NALM6 (cell line): ENCODE measurements around the genes SLC1A3 and FYB1.

DNA sequence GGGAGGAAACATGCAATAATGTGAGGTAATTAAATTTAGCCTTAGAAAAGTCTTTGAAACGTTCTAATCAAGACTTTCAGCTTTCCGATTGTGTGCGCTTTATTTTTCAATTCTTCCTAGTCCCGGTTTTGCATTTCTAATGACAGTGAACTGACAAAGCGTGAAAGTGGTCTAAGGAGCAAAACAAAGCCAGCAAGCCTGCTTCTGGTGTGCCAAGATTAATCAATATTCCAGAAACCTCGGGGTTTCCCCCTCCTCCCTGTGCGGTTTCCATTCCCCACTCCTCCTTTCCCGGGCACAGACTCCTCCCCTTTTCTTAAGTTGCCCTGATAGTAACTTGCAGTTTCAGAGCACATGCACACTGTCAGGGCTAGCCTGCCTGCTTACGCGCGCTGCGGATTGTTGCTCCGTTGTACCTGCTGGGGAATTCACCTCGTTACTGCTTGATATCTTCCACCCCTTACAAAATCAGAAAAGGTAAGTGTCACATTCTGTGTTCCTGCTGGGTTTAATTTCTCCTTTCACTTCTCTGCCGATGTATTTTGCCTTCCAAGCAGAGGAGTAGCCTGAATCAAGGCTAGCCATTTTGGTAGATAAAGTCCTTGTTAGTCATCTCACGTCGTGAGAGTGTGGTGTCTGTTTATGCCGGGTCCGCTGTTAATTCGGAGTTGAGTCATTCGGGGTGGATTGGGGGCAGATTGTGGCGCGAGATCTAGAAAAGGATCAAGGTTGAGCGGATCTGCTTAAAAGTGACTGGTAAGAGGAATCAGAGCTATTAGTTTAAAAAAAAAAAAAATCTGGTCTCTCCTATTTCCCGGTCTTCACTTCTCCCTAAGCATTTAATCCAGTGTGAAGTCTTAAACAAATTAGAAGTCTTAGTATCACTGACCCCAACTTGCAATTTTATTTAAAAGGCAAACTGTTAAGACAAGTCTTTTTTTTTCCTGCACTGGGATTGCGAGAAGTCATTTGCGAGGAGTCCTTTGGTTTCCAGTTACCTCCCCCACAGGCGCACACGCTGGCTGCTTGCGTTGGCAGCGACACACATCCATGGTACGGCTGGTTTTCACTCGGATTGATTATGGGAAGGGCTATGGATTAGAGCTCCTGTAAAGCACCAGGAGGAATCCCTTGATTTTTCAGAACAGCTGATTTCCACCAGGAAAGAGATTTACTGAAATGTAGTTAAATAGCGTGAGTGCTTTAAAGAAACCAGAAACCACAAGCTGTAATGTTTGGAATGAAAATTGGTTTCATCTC is at the start of gene SLC1A3:
Gene SLC1A3, plus strand, starts transcription at position 348 of the 1,260 bp plus-strand sequence.
- PRO-cap, result bidirectional peak, plus-strand start at position 359 of the sequence, minus-strand start at position 141 of the sequence; bidirectional peak, plus-strand start at position 602 of the sequence, minus-strand start at position 607 of the sequence; bidirectional peak, plus-strand start at position 1,014 of the sequence, minus-strand start at position 971 of the sequence

- PRO-cap, result no peak
Observed at GRCh38 chr5:36619144-36619318, 12.6 kb downstream of the SLC1A3 start.

DNA sequence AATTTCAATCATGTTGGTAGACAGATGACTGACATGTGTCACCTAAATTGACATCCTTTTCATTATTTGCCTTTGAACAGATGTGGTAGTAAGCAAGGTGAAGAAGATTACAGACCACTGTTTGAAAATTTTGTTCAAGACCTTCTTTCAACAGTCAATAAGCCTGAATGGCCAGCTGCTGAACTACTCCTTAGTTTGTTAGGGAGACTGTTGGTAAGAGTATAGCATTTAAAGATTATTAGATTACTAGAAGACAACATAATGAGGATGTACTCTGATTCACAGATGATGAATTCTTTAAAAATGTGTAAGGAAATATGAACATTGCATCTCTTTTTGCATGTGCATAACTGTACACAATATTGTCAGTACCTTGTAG is 139.4 kb downstream of the NIPBL start:
- PRO-cap, result no peak

- PRO-cap, result no peak
Observed at GRCh38 chr5:37184599-37185228, 64.5 kb downstream of the CPLANE1 start.

DNA sequence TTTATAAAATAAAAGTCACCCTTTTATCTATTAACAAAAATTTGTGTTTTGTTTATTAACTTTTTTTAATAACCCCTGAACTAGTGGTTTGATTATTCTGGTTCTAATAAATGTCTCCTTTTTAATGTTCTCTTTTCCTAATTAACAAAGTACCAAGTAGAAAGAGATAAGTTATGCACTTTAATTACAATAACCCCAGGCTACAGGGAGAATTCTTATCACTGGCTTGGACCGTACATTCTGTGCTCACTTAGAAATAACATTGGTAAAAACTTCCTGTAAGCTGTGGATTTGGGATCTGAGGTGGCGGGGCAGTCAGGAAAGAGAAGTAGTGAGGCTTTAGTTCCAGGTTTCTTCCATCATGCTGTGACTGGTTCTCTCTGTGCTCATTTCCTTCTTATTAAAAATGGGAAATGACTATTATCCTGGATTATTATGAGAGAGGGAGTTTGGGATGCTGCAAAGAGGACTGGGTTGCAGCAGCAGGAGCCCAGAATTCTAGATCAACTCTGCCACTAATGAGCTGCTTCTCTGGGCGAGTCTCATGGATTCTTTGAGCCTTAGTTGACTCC is 142.0 kb downstream of the EGFLAM start:
- PRO-cap, result no peak

DNA sequence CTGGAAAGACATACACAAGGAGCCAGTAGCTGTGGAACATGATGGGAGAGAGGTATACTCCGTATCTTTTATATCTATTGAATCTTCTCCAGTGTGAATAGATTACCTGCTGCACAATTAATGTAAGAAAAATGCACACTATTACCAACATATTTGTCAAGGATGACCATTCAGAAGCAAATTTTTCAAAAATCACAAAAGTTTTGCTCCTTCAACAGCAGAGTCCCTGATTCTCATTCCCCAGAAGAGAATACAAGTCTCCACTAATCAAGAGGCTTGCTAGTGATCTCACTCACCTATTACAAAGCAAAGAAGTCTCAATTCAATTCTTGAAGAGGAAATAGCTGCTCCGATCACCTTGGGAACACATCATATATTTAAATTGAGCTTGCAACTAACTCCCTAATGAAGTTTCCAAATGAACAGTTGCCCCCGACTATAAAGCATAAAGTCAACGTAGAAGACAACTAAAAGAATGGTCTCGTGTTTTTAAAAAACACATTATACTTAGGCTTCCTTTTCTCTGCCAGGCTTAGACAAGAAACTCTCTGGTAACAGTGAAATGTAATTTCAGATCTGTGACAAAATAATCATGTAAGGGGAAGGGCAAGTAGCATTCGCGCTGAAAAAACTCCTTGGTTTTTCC is 1.6 kb downstream of the LIFR start:
- PRO-cap, result no peak

GRCh38 chr5:38614092-38614558 is 57.7 kb upstream of the LIFR start:
- PRO-cap, result no peak

- PRO-cap, result no peak
Observed at GRCh38 chr5:38650196-38650549, 93.7 kb upstream of the LIFR start.

DNA sequence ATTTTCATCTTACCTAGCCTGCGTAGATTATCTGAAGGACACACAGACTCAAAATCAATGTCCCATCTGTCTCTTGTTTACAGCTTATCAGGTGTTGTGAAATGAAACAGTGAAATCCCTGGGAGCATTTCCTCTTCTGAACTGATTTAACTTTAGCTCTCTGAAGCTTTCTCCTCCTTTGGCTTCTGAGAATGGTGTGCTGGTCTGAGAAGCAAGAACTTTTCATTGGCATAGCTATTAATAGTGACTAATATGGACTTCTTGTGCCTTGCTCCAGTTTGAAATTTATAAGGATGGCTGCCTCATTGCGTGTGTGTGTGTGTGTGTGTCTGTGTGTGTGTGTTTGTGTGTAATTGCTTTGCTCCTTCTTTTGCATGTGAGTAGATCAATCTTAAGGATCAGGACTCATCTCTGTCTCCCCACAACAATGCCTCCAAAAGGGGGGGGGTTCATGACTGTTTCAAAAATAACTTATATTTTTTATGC is 126.7 kb upstream of the OSMR start:
- PRO-cap, result no peak

DNA sequence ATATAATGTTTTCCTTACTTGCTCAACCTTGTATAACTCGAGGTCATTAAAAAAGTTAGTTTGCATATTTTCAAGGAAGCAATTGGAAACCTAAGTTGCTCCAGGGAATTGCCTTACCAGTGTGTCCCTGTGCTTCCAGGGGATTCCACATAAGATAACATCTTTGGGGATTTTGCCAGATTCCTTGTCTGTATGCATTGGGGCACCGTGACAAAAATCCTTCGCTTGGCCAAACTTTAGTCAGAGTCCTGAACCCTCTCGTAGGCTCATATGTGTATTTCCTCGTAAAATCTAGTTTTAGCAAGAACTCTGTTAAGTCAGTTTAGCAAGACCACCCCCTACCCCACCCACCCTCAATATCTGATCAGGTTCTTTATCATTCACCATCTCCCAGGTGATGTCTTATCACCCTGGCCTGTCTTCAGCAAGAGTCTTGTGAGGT is 14.6 kb upstream of the OSMR start:
- PRO-cap, result no peak

DNA sequence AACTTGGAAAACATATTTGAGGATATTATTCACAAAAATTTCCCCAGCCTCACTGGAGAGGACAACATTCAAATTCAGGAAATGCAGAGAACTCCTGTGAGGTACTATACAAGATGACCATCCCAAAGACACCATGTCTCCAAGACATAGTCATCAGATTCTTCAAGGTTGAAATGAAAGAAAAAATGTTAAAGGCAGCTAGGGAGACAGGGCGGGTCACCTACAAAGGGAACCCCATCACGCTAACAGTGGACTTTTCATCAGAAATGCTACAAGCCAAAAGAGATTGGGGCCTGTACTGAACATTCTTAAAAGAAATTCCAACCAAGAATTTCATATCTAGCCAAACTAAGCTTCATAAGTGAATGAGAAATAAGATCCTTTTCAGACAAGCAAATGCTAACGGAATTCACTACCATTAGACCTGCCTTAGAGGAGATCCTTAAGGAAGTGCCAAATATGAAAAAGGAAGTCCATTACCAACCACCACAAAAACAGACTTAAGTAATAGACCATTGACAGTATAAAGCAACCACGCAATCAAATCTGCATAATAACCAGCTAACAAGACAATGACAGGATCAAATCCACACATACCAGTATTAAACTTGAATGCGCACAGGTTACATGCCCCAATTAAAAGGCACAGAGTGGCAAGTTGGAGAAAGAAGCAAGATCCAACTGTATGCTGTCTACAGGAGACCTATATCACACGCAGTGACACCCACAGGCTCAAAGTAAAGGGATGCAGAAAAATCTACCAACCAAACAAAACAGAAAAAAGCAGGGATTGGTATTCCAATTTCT is 63.7 kb downstream of the OSMR start:
- PRO-cap, result no peak

GRCh38 chr5:39065510-39066349 is 8.5 kb downstream of the RICTOR start:
- PRO-cap, result no peak

DNA sequence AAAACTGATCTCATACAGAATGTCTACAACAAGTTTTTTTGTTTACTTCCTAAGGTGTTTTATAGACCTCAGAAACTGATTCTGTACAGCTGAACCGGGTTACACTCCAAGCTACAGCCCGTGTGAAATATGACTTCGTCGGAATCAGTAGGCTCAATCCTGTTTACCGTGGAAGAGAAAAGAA is 1.2 kb downstream of the RICTOR start:
- PRO-cap, result no peak

DNA sequence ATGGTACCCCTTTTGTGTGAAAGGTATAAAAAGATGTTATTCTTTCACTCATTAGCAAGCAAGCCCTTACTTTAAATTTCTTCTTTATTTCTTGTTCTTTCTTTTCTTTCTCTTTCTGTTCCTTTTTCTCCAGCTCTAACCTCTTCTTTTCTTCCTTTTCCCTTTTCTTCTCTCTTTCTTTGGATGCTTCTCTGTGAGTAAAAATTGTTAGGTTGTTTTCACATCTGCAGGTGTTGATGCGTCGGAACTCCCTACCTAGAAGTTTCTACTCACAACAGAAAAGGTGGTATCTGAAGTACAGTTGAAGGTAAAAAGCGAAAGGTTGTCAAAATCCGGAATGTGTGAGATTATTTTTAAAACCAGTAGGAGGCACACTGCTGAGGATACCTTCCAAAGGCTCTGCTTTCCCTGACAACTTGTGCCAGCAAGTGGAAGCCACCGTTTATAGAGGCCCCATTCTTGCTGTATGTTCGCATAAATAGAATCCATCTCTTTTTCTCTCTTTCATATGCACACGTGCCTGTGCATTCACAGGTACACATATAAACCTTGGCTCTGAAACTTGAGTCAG is 63.4 kb upstream of the RICTOR start:
- PRO-cap, result no peak

GRCh38 chr5:39190636-39191104 is 28.7 kb downstream of the FYB1 start:
- PRO-cap, result no peak

- PRO-cap, result no peak
Observed at GRCh38 chr5:39197407-39197975, 21.9 kb downstream of the FYB1 start.

DNA sequence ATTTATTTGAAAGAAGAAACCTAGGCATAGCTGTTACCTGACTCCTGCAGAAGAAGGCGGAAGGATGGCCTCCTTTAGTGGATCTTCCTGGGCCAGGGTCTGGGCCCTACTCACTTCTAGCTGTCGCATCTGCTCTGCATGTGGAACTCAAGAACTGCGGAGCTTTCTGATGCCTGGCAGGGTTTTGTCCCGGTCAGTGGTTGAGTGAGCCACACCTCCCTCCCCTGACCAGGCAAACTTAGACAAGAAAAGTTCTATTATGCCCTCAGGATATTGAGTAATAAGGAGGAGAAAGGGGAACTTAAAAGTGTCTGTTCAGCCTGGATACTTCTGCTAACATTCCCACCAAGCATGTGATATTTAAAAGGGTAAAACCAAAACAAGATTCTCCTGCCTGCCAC is at the start of gene FYB1:
Gene FYB1, minus strand, starts transcription at position 158 of the 401 bp plus-strand sequence.
- PRO-cap, result no peak

- PRO-cap, result no peak
Observed at GRCh38 chr5:39274307-39274641, 54.9 kb upstream of the FYB1 start.

- PRO-cap, result no peak
Observed at GRCh38 chr5:39398930-39399956, 25.5 kb downstream of the DAB2 start.

GRCh38 chr5:39415021-39415546 is 9.7 kb downstream of the DAB2 start:
- PRO-cap, result no peak